Mesenchymal stem cell of Wharton's jelly (primary cell): ENCODE measurements around a stretch of chr10.

- CAGE, long polyA plus RNA, result no peak
Observed at GRCh38 chr10:7412253-7412891, 1.5 kb upstream of the SFMBT2 start.

GRCh38 chr10:7696511-7697005 lies 6.6 kb upstream of the ITIH2 start:
- CAGE, long polyA plus RNA, result no peak

- CAGE, long polyA plus RNA, result no peak
Observed at GRCh38 chr10:8047068-8048039, 7.1 kb upstream of the GATA3 start.

- CAGE, long polyA plus RNA, result no peak
Observed at GRCh38 chr10:8275811-8276429, 221.4 kb downstream of the GATA3 start.

- CAGE, long polyA plus RNA, result no peak
Observed at GRCh38 chr10:8969910-8970458, 915.5 kb downstream of the GATA3 start.

- CAGE, long polyA plus RNA, result no peak
Observed at GRCh38 chr10:9096265-9096782, 1041.8 kb downstream of the GATA3 start.

- CAGE, long polyA plus RNA, result no peak
Observed at GRCh38 chr10:10792110-10793288, 225.2 kb upstream of the CELF2 start.

- CAGE, long polyA plus RNA, result no peak
Observed at GRCh38 chr10:10818171-10818620, 199.5 kb upstream of the CELF2 start.

- CAGE, long polyA plus RNA, result no peak
Observed at GRCh38 chr10:10829516-10830040, 188.1 kb upstream of the CELF2 start.

GRCh38 chr10:10830392-10830771 lies 187.3 kb upstream of the CELF2 start:
- CAGE, long polyA plus RNA, result no peak

DNA sequence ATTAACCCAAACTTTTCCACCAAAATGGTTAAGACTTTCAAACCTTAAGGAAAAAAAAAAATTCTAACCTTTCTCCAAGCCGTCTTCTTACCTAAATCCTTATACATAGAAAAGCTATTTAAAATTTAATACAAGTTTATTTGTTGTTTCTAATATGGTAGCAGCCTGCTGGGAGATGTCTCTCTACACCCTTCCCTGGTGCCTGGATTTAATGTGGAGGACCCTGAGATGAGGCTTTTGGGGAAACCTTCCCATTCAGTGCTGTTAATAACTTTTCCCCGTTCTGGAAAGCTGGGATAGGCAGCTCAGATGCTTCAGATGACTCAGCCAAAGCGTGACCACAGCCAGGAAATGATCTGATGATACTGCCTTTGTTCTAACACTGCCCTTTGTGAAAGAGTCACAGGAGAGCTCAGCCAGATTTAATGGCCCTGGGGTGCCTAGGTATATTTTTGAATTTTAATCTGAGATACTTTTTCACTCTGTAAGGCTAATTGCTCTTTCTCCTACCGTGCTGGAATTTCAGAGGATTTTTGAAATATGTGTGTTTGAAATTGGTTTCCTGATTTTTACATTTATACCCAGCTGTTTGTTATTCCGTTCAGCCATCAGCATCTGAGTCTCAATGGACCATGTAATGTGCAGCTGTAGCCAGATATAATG lies 17.6 kb downstream of the CELF2 start:
- CAGE, long polyA plus RNA, result no peak

GRCh38 chr10:11070235-11070910 lies 52.7 kb downstream of the CELF2 start:
- CAGE, long polyA plus RNA, result no peak

- CAGE, long polyA plus RNA, result no peak
Observed at GRCh38 chr10:11085448-11085848, 67.8 kb downstream of the CELF2 start.

GRCh38 chr10:11160993-11161332 lies 143.3 kb downstream of the CELF2 start:
- CAGE, long polyA plus RNA, result no peak

DNA sequence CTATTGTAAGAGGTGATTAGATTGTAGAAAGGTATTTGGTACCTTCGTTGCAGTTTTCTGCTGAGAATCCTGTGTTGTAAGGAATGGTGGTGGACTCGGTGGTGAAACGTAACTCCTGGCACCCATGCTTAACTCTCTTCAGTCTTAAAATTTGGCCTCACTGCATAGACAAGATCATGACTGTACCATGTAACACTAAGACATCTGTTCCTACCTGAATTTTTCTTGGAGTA lies 184.1 kb downstream of the CELF2 start:
- CAGE, long polyA plus RNA, result no peak

DNA sequence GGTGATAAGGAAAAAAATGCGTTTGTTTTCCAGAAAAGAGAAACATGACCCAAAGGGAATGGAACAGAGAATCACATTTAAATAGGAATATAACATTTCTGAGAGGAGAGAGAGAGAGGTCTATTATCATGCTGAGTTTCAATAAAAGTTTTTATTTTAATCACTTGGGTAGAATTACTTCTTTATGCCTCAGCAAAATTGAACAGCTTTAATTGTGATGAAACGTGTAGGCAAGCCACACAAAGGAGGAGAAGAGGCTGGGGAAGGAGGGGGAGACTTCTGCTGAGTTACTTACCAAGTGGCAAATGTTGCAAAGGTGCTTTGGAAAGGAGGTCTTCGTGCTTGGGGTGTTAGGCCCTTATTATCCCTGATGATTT lies 251.7 kb downstream of the CELF2 start:
- CAGE, long polyA plus RNA, result no peak

DNA sequence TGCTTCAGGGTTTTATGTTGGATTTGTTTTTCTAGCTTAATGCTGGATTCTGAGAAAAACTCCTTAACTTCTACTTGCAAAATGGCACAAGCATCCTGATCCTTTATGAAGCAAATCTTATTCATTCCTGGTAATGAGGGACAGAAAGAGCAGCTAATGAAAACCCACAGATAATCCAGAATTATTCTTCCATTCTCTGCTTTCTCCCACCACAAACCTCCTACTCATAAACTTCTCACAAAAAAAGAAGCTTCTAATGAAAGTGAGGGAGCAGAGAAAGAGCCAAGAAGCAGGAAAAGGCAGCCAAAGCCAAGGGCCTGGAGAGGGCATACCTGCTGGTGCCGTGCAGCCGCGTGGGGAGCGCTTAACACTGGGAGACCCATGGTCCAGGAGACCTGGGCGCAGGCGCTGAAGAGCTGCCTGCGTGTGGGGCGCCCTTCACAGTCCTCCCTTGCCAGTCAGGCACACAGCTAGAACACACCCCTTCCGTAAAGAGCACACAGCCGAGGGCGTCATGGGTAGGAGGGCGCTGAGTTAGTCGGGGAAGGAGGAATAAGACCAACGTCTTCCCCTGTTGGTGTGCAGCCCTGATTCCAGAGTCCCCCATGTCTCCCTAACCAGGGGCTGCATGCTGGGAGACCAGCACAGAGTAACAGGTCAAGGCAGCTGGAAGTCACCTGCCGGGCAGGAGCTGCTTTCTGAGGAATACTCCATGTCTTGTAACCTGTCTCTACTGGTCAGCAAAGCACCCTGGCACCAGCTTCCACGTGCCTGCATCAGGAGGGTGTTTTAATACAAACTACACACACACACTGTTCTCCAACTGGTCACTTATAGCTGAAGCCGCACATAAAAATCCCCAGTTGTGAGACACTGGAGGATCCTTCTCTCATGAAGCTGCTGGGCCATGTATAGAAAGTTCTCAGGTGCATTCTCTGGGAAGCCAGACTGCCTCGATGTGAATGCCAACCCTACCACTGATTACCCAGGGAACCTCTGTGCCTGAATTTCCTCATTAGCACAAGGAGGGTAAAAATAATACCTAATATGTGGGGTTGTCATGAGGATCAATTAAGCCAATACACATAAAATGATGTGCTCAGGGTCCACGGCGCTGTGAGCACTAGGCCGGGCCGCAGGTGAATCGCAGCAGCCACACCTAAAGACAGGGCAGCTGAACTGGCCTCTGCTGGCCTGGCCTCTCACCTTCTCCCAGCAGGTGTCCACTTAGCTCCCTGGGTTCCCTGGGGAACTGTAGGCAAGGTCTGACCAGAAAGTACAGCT lies 273.8 kb downstream of the USP6NL start:
- CAGE, long polyA plus RNA, result no peak

GRCh38 chr10:11367983-11368652 lies 243.3 kb downstream of the USP6NL start:
- CAGE, long polyA plus RNA, result no peak

- CAGE, long polyA plus RNA, result no peak
Observed at GRCh38 chr10:11525542-11525999, 85.9 kb downstream of the USP6NL start.

GRCh38 chr10:11532060-11532709 lies 79.3 kb downstream of the USP6NL start:
- CAGE, long polyA plus RNA, result no peak